ENCODE measurements around the genes MRPL41 and EHMT1.

DNA sequence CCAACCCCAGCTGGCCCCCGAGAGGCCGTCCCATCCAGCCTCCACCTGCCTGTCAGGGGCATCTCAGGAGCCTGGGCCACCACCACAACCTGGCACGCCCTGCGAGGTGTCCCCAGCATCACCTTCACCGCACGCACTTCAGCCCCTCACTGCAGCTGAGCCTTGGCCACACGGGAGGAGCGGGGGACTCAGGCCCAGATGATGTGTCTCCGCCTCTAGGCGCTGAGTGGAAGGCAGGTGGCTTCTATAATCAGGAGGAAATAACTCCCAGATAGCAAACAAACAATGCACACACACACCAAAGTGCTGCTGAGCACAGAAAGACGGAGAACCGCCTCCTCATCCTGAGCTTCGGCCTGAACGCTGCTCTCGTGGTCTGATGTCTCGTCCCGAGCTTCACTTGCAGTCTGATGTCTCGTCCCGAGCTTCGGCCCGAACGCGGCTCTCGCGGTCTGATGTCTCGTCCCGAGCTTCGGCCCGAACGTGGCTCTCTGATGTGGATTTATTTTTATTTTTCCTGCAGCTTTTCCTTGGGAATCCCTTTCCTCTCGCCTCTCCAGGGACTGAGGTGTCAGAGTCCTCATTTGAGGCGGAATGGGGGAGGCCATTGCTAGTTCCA lies 28.7 kb upstream of the NSMF start:
- PRO-cap: no peak

DNA sequence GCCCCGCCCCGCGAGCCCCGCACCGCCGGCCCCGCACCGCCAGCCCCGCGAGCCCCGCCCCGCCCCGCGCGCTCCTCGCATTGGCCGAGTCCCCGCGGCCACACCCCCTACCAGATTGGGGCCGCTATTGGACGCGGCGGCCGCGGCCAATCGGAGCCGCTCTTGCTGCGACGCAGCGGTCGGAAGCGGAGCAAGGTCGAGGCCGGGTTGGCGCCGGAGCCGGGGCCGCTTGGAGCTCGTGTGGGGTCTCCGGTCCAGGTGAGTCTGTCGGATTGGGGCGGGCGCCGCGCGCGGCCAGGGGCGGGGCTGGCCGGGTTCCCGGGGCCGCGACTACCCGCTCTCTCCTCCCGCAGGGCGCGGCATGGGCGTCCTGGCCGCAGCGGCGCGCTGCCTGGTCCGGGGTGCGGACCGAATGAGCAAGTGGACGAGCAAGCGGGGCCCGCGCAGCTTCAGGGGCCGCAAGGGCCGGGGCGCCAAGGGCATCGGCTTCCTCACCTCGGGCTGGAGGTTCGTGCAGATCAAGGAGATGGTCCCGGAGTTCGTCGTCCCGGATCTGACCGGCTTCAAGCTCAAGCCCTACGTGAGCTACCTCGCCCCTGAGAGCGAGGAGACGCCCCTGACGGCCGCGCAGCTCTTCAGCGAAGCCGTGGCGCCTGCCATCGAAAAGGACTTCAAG lies at the start of gene MRPL41:
Gene MRPL41 (plus strand): TSS at position 159 of the 676 bp plus-strand sequence.
- PRO-cap: bidirectional peak, plus-strand start at position 178 of the sequence, minus-strand start at position 56 of the sequence

DNA sequence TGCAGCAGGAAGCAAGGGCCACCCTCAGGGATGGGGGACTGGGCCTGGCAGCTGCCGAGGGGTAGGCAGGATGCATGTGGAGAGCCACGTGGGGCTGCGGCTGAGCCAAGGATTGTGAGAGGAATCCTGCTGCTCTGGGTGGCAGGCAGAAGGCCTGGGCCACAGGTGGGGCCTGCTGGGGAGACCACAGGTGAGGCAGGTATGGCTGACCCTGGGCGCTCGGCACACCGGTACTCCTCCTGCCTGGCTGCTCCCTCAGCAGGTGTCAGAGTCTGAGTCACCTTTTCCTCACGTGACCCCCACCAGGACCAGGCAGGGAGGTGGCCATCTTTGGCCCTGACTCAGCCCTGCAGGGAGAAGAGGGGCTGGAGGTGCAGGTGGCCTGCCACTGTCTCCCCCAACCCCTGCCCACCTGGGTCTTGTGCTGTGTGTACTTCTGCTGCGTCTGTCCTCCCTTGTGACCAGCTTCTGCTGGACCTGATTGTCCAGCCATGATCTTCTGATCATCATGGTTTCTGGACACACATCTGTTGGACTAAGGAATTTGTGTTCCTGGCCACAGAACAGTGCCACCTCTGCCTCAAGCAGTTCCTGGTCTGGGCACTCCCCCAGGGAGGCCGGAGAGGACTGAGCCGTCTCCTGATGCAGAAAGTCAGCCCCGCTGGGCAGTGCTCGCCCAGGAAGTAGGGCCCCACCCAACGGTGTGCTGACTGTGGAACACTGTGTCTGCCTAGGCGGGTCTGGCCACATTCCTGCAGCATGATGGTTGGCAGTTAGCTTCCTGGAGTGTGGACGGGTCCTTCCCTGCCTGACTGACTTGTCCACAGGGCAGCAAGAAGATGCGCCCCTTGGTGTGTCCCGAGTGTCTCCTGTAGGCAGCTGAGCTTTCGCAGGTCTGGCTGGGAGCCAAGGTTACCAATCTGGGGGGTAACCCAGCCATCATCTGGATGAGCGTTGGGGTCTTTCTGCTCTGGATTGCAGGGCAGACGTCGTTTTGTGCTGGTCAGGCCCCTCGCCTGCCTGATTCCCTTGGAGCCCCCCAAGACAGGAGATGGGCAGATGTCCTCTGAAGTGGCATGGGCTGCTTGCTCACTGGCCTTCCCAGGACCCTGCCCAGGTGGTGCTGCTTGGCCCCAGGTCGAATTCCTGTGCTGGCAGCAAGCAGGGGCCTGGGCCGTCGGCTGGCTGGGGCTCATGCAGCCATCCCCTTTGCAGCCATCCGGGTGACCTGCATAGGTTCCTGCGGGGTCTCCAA lies 6.6 kb downstream of the ARRDC1 start:
- PRO-cap: bidirectional peak, plus-strand start at position 811 of the sequence, minus-strand start at position 654 of the sequence

DNA sequence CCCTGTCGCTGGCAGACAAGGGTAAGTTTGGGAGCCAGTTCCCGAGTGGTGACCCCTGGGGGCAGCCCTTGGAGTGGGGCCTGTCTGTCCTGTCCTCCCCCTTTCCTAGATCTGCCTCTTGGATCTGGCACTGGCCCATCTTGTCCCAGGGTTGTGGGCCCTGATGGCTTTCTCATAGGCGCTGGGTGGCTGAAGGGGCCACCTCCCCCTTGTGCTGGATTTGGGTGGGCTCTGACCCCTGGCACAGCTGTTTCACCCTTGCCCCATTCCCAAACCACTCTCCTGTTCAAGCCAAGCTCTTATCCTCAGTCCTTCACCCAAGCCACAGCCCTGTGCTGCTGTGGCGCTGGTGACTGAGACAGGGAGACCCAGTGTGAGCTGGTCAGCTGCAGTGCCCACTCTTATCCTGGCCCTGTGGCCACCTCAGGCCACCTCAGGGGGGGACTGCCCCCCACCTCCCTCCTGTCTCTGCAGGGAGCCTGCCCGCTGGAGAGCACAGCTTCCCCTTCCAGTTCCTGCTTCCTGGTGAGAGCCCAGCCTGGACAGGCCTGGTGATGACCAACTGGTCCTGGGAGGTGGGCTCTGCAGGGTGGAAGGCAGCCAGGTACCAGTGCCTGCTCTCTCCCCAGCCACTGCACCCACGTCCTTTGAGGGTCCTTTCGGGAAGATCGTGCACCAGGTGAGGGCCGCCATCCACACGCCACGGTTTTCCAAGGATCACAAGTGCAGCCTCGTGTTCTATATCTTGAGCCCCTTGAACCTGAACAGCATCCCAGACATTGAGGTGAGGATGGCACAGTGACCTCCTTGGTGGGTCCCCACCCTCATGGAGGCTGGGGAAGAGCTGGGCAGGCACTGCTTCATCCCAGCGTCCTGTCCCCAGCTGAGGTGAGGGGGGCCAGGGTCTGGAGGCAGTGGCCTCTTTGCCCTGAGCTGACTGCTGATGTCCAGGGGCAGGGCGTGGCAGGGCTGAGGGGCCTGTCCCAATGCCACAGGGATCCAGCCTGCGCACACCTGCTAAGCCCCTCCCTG lies 5.5 kb upstream of the EHMT1 start:
- PRO-cap: no peak

DNA sequence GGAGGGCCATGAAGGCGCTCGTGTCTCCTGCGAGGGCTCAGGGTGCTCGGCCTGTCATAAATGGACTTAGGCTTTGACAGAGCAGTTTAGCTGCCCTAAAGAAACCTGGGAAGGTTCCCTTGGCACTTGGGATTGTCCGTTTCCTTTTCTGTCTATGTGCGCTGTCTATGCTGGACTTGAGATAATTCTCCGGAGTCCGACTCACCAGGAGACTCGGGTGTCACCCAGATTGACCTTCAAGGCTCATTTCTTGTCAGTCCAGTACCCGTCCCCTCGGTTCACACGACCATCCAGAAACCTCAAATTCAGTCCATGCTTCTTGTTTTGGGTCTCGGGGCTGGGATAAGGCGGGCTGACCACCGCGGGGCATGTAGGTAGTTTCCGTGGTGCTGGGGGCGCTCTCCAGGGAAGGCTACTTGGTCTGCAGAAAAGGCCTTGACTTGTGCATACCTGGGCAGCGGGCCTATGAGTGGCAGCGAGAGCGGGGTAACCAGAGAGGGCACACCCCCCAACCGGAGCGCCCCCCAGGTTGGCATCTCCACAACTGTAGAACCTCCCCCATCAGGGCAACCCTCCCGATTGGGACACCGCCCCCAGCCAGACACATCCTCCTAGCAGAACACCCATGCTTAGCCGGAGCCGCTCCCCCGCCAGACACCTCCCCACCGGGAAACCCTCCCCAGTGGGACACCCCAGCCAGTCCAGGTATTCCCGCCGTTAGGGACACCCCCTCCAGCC lies 907 bp upstream of the EHMT1 start:
- PRO-cap: no peak

GRCh38 chr9:137618467-137619142 lies at the start of gene EHMT1:
Gene EHMT1 (plus strand): TSS chr9:137619005.
- PRO-cap: bidirectional peak, plus-strand start at chr9:137619056, minus-strand start at chr9:137618864

DNA sequence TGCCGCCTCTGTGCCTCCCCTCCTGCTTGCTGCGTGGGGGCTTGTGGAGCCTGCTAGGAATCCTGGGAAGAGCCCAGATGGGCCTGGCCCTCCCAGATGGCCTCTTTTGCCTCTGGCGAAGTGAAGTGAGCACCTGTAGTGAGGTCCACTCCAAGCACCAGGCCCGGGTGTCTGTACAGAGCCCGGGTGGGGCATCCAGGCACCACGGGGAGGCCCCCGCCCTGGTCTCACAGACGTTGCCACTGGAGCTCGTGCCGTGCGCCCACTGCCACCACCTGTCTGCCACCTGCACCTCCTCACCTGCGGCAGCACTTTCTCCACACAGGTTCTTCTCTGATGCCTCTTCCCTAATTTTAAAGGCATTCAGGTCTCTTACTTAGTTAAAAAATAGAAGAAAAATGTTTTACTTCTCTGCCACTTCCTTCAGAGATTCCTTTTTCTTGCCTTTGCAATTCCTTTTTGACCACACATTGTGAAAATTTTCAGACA lies 48.7 kb upstream of the CACNA1B start:
- PRO-cap: no peak

- PRO-cap: no peak
Observed at GRCh38 chr9:137960121-137960691, 82.6 kb downstream of the CACNA1B start.